Panc1 (cell line): ENCODE data around the gene NOC4L.

DNA sequence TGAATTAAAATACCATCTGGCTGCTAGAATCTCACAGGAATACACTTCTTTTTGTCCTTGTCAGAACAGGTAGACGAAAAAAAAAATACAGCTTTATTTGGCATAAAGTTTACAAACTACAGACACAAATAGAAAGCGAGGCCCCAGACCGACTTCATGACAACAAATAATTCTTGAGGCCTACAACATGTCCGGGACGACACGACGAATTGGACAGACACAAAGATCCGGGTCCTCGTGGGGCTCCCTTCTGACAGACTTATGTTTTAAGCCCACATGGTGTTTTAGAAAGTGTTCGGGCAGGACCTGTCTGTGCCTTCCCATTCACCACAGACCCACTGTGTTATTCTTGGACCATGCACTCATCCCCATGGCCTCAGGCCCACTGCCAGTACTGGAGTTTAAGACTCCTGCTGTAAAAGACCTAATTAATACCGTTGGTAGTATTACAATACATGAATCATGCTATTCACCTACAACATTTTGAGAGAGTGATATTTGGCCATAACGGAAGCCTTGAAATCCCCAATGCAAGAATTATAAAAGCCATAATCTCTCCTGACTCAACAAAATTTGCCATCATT lies 20.0 kb downstream of the SLC15A4 start:
- RRBS, 2 experiments: no CpG with 5 or more reads among the region's 12 CpGs

GRCh38 chr12:128829596-128830409 lies 6.0 kb upstream of the SLC15A4 start:
- RRBS, 2 experiments: no CpG with 5 or more reads among the region's 9 CpGs

- RRBS, 2 experiments: no CpG with 5 or more reads among the region's 8 CpGs
These were observed 67.2 kb downstream of the GLT1D1 start for GRCh38 chr12:128920377-128920911.

DNA sequence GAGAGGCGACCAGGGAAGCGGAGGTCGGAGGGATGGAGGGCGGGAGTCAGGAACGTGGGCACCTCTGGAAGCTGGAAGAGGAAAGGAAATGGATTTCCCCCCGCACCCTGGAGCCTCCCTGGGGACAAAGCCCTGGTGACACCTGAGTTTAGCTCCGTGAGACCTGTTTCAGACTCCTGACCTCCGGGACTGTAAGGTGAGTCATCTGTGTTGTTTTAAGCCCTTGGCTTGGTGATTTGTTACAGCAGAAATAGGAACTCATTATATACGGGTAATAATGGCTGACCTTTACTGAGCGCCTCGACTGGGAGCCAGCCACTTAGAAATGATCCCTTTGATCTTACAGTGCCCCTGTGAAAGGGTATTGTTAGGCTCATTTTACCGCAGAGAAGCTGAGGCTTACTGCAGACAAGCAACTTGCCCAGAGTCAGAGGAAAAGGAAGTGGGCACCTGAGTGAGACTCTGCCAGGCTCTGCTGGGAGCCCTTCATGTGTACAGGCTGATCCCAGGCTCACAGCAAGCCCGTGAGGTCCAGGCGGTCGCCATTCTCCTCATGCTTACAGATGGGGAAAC lies 29.2 kb upstream of the FZD10 start:
- RRBS, 2 experiments: no CpG with 5 or more reads among the region's 15 CpGs

GRCh38 chr12:130722244-130722443 lies 6.0 kb upstream of the RIMBP2 start:
- RRBS, 2 experiments: no CpG with 5 or more reads among the region's 1 CpG

DNA sequence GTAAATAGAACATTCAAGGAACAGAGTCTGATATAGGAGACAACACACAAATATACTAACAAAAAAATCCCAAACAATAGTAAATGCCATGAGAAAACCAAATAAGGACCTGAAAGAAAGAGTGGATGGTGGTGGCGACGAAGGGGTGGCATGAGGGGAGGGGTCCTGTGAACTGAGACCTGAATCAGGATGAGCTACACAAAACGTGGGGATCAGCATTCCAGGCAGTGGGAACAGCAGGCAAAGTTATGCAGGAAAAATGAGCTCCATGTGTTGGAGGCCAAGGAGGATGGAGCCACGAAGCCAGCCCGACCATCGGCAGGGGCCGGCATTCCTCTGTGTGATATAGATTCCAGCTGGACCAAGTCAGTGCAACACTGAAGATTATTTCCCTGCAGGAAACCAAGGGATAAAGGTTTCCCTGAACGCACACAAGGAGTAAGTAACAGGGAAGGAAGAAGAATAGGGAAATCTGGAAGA lies 7.1 kb downstream of the ADGRD1 start:
- RRBS, 2 experiments: no CpG with 5 or more reads among the region's 8 CpGs

GRCh38 chr12:131014879-131015747 lies 61.4 kb downstream of the ADGRD1 start:
- RRBS, 2 experiments: no CpG with 5 or more reads among the region's 11 CpGs

DNA sequence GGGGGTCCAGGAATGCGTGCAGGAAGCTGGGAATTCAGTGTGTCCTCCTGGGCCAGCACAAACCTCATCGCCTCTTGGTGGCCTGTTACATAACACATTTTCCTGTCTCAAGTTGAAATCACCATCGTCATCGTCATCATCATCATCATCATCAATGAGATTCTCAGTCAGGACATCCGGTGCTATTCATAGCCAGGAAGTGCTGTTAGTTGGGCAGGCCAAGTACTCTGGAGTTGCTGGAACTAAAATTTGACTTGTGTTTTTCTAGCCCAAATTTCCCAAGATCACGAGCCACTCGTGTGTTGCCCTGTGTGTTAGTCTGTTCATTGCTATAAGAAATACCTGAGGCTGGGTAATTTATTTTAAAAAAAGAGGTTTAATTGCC lies 96.4 kb downstream of the ADGRD1 start:
- RRBS, 2 experiments: no CpG with 5 or more reads among the region's 7 CpGs

- RRBS, 2 experiments: no CpG with 5 or more reads among the region's 14 CpGs
These were observed 355.2 kb upstream of the SFSWAP start for GRCh38 chr12:131355629-131356166.

DNA sequence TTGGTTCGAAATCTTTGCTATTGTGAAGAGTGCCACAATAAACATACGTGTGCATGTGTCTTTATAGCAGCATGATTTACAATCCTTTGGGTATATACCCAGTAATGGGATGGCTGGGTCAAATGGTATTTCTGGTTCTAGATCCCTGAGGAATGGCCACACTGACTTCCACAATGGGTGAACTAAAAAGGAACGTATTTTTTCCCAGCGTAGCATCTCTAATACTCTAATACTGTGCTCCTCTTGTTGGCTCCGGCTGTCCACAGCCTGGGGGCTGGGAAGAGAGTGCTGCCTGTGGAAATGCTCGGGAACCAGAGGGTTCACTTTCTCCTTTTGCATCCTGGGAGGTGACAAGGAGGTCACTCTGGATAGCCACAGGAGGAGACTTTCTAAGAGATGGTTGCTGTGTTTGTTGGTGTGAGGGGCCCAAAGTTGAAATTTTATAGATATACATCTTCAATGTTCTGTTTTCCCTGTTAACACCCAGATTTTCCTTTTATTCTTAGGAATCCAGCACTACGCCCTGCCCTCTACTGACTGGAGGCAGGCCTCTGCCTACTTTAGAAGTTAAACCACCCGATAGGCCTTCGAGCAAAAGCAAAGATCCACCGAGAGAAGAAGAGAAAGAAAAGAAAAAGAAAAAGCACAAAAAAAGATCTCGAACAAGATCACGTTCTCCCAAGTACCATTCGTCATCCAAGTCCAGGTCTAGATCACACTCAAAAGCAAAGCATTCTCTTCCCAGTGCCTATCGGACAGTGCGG lies 50.5 kb upstream of the MMP17 start:
- RRBS, 2 experiments: no CpG with 5 or more reads among the region's 15 CpGs

GRCh38 chr12:131872227-131872622 lies 22.2 kb upstream of the ULK1 start:
- RRBS, 2 experiments: under 1 to 12% methylated on average over 4 of the region's 9 CpGs

DNA sequence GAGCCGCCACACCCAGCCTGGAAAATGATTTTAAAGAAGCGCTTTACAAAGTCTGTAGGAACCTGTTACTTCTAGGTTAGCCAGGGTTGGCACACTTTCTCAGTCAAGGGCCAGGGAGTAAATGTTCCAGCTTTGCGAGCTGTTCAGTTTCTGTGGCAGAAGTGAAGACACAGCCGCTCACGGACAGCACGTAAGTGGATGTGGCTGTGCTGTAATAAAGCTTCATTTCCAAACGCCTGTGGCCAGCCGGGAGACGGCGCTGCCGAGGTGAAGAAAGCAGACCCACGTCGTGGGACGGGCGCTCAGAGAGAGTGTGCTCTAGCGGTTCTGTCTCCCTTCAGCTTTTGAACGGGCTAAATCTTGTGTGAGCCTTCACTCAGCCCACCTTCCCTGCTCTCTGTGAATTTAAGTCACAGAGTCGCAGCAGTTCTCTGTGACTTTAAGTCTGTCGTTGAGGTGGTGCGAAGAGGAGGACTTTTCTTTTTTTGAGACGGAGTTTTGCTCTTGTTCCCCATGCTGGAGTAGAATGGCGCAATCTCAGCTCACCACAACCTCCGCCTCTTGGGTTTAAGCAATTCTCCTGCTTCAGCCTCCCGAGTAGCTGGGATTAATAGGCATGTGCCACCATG lies 35.5 kb downstream of the EP400 start:
- RRBS, 2 experiments: no CpG with 5 or more reads among the region's 24 CpGs

DNA sequence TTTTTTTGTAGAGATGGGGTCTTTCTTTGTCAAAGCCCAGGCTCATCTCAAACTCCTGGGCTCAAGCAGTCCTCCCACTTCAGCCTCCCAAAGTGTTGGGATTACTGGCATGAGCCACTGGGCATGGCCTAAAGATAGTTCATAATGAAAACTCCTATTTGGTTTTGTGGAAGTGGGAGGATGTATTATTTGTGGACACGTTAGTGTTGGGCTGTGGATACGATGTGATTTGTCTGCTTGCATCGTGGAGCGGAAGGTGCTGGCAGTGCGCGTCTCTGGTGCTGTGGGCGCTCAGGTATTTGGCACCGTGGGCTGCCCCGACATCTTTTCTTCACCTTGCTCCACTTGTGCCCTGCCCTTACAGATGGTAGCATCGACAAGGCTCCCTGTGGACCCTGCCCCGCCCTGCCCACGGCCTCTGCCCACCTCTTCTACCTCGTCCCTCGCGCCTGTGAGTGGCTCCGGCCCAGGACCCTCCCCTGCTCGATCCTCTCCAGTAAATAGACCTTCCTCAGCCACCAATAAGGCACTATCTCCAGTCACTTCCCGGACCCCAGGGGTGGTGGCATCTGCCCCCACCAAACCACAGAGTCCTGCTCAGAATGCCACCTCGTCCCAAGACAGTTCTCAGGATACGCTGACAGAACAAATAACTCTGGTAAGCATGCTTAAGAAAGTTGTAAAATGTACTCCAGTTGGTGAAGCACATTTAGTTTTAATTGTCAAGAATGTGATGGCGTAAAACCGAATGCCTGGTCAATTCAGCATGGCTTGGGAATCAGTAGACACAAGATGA lies 36.6 kb downstream of the EP400 start:
- RRBS, 2 experiments: 97 to 100% methylated on average over 3 of the region's 22 CpGs

DNA sequence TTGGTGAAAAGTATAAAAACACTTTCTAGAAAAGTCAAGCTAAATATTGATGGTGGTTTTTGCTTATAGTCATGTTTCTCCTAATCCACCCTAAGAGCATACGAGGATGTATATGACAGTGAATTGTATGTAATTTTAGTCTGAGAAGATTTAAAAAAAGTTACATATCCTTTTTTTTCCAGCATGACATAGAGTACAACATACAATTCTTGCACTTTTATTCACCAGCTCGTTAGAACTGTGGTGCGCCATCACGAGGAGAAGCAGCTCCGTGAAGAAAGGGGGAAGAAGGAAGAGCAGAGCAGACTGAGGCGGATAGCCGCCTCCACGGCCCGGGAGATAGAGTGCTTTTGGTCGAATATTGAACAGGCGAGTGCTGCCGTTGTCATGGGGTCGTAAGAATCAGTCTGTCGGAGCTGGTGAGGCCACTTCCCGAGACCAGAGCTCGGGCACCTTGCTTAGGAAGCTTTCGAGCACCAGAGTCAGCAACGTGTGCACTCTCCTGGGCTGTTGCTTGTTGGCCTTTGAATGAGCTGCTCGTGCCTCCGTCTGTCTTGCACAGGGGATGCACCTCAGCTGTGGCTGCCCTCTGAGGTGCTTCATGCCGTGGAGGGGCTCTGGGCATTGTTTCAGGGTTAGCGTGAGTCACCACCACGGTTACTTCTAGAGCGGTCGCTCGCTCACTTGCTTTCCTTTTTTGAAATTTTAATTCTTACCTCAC lies 40.2 kb downstream of the EP400 start:
- RRBS, 2 experiments: no CpG with 5 or more reads among the region's 26 CpGs

DNA sequence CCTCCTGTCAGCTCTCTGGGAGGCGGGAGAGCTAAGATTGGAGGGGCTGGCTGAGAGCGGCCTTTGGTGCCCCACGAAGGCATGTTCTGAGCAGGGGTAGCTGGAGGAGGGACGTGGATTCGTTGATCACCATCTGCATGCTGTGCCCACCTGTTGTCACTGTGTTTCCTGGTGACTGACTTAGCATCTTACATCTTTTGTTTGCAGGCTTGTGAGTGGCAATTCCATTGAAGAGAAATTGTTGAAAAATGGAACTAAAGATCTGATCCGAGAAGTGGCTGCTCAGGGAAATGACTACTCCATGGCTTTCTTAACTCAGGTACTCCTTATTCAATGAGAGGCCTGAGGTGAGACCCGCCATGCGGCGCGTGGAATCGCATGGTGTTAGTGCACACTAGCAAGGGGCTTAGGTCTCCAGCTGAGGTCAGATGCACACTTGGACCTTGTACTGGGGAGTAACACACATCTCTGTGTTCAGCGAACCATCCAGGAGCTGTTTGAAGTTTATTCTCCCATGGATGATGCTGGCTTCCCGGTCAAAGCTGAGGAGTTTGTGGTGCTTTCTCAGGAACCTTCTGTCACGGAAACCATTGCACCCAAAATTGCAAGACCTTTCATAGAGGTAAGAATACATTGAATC lies 87.9 kb downstream of the EP400 start:
- RRBS, 2 experiments: no CpG with 5 or more reads among the region's 14 CpGs

DNA sequence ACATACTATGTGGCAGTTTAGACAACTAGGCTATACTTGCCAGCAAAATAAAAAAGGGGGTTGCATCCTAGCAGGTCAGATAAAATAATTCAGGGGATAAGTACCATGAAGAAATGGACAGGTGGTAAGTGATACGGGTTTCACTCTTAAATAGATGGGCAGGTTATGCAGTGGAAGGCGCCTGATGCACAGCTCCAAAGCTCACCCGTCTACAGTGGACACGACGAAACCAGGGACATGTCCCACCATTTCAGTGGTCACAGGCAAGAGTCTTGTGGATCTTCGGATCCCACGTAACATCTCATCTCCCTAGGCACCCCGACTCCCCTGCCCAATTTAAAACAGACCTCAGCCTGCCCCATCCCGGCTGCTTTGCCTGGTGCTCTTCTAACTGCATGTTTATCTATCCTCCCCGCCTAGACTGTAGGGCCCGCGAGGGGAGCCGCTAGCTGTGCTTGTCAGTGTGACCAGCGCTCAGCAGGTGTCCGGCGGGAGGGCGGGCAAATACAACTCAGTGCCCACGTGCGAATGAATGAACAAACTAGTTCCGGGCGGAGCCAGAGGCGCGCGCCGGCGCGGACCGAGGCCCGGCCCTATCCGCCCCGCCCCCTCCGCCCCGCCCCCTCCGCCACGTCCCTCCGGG lies 60.4 kb downstream of the DDX51 start:
- RRBS, 2 experiments: 1 to 7% methylated on average over 14 to 16 of the region's 36 CpGs

DNA sequence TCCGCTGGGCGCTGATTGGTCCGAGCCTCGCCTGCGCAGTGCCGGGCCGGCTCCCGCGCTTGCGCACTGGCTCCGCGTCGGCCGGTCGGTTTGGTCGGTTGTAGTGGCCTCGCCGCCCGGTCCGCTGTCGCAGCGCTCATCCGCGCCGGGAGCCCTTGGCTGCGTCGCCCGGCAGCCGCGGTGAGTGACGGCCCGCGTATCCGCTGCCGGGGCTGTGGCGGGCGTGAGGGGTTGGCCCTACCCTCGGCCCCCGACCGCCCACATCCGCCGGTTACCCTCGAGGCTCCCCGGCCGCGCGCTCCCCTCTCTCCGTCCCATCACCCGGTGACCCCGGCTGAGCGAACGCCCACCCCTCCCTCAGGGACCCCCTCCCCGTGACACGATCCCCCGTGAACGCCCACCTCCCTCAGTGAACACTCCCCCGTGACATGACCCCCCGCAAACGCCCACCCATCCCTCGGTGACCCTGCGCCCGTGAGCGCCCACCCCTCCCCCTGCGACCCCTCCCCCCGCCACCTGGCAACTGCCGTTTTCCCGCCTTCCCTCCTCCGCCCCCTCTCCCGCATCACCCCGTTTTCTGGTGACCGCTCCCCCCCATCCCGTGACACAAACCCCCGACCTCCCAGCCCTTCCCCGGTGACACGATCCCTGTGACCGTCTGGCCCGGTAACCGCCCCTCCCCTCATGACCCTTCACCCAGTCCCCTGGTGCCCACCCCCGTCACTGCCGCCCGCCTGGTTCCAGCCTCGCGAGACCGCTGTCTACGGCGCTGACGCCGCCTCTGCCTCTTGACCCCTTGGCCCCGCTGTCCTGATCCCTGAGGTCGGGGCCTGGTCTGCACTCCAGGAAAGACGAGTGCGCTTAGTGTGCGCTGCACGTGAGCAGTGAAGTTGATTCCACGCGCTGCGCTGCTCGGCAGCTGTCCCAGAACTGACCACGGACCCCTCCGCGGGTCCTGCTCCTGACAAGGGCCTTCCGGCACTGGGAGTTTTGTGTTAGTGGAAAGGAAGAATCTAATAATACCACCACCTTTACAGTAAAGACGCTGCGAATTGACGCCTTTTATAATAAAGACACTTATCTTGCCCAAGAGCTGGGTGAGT lies 59.5 kb downstream of the DDX51 start:
- RRBS, 2 experiments: 1 to 4% methylated on average over 29 to 33 of the region's 105 CpGs

DNA sequence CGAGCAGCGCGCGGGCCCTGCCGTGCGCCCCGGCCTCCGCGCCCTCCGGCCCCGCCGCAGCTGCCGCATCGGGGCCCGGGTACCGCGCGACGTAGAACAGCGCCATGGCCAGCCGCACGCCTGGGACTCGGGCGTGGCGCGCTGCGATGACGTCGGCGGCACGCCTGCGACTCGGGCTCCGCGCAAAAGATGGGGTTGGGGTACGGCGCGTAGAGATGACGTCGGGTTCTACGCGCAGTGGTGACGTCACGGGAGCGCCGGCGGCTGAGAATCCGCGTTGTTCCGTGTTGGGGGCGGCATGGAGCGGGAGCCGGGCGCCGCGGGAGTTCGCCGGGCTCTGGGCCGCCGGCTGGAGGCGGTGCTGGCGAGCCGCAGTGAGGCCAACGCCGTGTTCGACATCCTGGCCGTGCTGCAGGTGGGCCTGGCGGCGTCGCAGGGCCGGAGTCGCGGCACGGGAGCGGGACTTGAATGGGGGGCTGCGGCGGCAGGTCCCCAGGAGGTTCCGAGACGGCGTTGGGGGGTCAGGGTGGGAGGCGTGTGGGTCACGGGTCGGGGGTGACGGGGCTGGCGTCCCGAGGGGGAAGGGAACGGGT lies at the start of gene NOC4L:
NOC4L (plus strand) TSS at position 267 of the 593 bp plus-strand sequence.
- RRBS, 2 experiments: under 1 to 6% methylated on average over 24 of the region's 87 CpGs

DNA sequence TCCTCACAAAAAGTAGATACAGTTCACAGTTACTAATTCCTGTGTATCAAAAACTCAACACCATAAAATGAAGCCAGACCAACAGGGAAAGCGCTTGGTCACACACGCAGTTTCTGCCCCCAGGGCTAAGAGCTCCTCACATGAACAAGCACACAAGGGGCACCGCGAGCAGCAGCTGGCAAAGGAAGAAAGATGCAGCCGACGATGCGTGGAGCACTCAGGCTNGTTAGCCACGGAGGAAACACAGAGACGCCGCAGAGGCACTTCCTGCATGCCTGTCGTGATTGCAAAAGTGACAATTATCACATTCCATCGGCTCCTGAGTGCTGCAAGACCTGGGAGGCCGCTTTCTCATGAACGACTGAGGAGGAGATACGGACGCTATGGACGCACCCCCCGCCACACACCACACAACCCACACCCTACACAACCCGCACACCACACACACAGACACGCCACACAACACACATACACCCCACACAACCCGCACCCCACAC lies 78.2 kb downstream of the NOC4L start:
- RRBS, 2 experiments: no CpG with 5 or more reads among the region's 21 CpGs

DNA sequence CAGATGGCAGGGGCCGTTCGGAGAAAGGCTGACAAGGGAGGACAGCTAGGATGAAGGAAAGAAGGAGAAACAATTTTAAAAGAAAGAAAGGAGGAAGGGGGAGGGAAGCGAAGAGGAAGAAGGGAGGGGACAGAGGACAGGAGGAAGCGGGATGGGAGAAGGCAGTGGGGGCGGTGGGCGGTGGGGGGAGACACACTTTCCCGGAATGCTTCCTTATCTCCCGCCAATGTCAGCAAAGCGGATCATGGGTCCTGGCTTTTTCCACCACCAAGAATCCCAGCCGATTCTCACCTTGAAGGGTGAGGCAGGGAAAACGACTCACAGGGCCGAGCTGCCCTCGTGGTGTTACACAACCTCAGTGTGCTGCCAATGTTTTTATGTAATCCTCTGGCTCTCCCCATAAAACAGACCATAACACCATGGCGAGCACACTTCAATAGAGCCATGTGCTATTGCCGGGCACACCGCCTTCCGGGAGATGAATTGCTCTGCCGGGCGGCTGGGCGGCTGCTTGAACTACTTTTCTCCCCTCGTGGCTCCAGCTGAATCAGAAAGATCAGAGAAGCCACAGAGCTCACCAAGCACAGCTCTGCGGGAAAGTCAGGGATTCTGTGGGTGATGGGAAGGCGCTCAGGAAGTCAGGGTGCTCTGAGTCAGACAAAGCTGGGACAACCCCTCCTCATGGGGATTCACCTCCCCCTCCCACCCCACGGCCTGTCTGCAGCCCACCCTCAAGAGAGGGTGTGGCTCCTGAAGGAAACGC lies 2.1 kb downstream of the GALNT9 start:
- RRBS, 2 experiments: no CpG with 5 or more reads among the region's 25 CpGs